Esophagus muscularis mucosa (tissue), 4 donors: ENCODE measurements around the genes CMTM4 and CES3.

DNA sequence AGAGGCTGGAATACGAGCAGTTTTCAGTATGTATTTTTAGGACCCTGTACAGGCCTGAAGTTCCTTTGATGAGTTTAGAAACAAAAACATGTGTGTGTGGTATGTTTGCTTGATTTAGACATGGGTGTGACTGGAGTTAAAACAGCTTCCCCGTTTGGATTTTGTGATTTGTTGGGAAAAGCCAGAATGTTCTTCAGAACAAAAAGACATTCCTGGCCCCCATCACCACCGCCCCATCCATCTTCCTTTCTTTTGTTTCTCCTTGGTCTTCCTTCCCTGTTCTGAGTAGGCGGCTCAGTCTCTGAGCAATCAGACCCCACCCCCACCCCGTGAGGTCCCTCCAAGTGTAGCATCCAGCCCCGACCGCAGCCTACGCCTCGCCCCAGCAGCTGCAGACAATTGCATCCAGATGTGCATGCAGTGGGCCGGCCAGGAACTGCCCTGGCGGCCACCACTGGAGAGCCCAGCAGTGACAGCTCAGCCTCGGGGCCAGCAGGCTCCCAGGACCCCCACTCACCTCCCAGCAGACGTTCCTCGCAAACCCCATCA lies 100.0 kb upstream of the CDH5 start:
- PRO-cap = no peak
- RAMPAGE, long total RNA, 4 experiments = no peak in any of the 4 experiments

- PRO-cap = no peak
- RAMPAGE, long total RNA, 4 experiments = no peak in any of the 4 experiments
Observed at GRCh38 chr16:66503437-66504002, 46.4 kb downstream of the TK2 start.

- PRO-cap = no peak
- RAMPAGE, long total RNA, 4 experiments = no peak in any of the 4 experiments
Observed at GRCh38 chr16:66521575-66522646, 28.0 kb downstream of the TK2 start.

- PRO-cap = no peak
- RAMPAGE, long total RNA, 4 experiments = no peak in any of the 4 experiments
Observed at GRCh38 chr16:66528867-66529610, 20.9 kb downstream of the TK2 start.

DNA sequence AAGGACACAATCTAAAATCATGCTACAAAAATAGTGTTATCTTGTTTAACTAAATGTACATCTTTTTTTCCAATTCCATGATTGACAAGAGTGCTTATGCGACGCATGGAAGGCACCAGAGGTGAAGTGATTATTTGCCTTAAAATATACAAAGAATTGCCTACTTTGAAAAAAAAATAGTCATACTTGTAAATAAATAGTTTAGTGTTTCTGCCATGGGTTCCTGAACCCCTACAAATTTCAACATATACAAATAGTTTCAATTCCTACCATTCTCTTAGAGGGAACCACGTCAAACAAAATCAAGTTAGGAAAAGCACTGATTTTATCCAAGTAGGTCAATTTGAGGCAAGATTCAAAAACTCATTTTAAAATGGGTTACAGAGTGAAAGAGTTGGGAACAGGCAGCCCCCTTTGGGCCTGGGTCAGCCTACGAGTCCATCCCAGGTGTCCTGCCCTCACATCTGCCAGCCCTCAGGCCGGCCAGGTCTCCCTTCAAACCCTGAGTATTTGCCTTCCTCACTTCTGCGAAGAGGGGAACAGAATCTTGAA lies 11.7 kb downstream of the CMTM3 start:
- PRO-cap = no peak
- RAMPAGE, long total RNA, 4 experiments = no peak in any of the 4 experiments

DNA sequence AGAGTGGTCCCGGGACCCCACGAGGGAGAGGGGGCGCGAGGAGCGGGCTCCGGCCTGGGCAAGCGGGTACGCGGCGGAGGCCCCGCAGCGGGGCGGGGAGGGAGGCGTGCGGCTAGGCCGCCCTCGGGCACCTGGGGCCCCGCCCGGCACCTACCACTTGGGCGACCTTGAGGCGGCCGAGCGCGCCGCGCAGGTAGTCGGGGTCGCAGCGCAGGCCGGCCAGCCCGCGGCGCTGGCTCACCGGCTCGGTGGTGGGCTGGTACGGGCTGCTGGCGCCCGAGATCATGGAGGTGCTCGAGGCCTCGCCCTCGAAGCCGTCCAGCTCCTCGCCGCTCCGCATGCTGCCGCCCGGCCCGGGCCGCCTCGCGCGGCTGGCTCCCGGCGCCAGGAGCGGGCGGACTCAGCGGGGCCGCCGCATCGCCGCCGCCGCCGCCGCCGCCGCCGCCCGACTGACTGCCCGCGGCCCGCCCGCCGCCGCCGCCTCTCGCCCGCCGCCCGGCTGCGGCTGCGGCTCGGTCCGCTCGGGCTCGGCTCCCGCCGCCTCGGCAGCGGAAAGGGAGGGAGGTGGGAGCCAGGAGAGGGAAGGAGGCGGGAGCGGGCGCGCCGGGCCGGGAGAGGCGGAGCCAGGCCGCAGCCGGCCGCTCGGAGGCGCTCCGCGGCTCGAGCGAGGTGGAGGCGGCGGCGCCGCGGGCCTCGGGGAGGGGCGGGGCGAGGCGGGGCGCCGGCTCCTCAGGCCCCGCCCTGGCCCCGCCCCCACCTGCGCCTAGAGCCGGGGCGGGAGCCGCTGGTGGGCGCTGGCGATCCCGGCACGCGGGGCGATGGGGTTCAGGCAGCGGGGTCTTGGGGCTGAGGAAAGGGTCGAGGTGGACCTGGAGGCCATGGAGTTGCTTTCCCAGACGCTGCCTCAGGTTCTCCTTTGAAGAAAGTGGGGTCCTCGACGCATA lies at the start of gene CMTM4:
Gene CMTM4 (minus strand): TSS at position 558 of the 944 bp plus-strand sequence.
- PRO-cap = bidirectional peak, plus-strand start at position 766 of the sequence, minus-strand start at position 558 of the sequence
- RAMPAGE, long total RNA, 4 experiments = no peak in any of the 4 experiments

GRCh38 chr16:66829052-66829830 lies 1.5 kb downstream of the NAE1 start:
- PRO-cap = no peak
- RAMPAGE, long total RNA, 4 experiments = no peak in any of the 4 experiments

- PRO-cap = bidirectional peak, plus-strand start at chr16:66900231, minus-strand start at chr16:66900115
- RAMPAGE, long total RNA, 4 experiments = no peak in any of the 4 experiments
Observed at GRCh38 chr16:66899415-66900471, 18.9 kb downstream of the CDH16 start.

- PRO-cap = unidirectional peak, plus-strand start at chr16:66928542
- RAMPAGE, long total RNA, 4 experiments = no peak in any of the 4 experiments
Observed at GRCh38 chr16:66927917-66928693, 2.8 kb upstream of the RRAD start.

DNA sequence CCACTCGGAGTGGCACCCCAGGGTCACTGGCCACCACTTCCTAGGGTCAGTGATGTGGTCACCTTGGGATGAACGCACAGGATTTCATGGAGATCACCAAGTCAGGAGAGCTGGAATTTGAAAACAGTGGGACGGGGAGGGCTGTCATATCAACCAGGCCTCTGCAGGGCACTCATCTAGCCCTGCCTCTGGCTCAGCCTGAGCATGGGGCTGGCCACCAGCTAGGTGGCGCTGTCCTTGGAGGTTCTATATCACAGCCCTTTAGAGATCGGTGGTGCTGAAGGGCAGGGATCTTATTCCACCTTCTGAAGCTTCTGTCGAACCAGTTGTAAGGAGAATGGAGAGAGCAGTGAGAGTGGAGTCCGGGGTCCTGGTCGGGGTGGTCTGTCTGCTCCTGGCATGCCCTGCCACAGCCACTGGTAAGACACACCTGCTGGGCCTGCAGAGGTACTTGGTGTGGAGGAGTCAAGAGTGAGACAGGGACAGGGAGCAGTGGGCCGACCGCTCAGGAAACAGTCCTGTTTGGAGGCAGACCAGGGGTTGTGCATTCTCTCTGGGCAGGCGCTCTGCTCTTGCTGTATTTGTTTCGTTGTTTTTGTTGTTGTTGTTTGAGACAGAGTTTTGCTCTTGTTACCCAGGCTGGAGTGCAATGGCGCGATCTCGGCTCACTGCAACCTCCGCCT lies at the start of gene CES3:
Gene CES3 (plus strand): TSS at position 296 of the 683 bp plus-strand sequence.
- PRO-cap = no peak
- RAMPAGE, long total RNA, 4 experiments = no peak in any of the 4 experiments

DNA sequence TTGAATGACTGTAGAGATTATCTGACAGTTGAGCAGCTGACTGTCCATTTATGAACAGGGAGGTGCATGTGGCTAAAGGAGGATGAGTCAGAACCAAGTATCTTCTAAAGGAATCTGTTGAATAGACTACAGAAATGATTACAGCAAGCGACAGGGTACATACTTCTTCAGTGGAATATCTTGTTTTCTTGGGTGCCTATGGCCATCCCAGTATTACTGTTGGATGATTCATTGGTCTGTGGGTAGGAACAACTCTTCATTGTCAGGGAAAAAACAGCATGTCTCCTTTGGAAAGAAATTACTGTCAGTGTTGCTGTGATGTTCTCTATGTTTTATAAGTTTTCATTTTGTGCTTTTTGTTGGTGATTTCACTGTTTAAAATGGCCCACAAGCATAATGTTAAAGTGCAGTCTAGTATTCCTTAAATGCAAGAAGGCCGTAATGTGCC lies 26.9 kb downstream of the CBFB start:
- PRO-cap = no peak
- RAMPAGE, long total RNA, 4 experiments = no peak in any of the 4 experiments

- PRO-cap = no peak
- RAMPAGE, long total RNA, 4 experiments = no peak in any of the 4 experiments
Observed at GRCh38 chr16:67069081-67069391, 40.1 kb downstream of the CBFB start.

DNA sequence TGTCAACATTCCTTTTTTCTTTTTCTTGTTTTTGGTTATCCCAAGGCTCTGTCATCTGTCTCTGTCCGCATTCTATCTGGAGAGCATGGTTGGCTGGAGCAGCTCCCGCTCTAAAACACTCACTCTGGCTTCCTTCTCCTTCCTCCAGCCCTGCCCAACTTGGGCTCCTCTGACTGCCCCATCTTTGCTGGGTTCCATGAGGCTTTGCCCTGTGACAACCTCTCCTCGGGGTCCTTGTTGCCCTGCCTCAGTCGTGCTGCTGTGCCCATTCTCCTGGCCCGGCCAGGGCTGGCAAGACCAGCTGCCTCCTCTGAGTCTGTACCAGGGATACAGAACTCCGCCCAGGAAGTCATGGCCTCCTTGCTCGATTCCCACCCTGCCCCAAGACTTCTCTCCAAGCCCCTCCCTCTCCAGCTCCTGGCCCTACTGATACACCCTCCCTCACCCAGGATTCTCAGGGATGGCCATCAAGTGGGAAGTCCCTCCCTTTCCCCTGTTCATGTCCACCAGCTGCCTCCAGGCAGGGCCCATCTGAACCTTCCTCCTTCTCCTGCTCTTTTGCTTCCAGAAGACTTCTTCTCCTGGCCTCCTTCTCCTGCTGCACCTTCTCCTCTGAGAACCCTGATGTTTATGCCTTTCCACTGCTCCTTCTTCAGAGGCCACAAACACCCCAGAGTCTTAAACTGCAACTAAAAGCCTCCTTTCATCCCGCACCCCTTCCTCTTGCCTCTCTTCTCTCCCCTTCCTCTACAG lies 11.2 kb upstream of the TMEM208 start:
- PRO-cap = no peak
- RAMPAGE, long total RNA, 4 experiments = no peak in any of the 4 experiments

GRCh38 chr16:67227973-67229100 lies 1.4 kb downstream of the TMEM208 start:
- PRO-cap = no peak
- RAMPAGE, long total RNA, 4 experiments = no peak in any of the 4 experiments

DNA sequence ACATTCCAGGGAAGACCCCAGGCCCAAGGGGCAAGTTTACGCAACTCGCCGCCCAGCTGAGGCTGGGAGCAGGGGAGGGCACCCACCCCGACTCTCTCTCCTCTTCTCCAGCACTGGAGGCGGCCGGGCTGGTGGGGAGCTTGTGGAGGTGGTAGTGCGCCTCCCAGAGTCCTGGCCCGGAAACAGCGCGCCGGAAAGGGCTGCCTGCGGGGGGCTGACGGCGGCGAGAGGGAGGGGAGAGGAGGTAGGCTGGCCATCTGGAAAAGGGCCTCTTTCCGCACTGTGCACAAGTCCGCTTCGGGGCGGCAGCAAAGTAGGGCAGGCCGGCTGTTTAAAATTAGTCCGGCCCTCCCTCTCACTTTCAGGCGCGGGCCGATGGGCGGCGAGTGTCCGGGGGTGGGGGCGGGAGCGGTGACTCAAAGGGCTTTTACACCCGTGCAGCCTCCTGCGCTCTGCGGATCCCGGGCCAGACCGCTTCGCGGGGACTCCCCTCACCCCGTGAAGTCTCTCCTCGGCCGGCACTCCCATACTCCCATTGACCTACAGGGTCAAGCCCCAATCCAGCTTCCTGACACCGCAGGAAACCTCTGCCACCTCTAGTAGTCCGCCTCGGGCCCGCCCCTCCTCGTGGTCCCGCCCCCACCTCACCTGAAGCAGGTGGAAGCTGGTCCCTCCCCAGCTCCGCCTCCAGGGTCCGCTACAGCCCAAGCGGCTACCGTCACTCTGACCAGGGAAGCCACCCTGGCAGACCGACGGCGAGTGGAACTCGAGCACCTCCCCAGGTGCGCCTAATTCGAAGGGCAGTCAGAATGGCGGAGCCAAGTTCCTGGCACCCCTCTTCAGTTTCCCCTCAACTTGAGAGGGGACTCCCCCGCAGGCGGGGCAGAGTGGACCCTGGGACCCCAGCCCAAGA lies 843 bp downstream of the FHOD1 start:
- PRO-cap = bidirectional peak, plus-strand start at position 283 of the sequence, minus-strand start at position 115 of the sequence; bidirectional peak, plus-strand start at position 721 of the sequence, minus-strand start at position 528 of the sequence
- RAMPAGE, long total RNA, 4 experiments = no peak in any of the 4 experiments

GRCh38 chr16:67363238-67364115 lies 29.8 kb downstream of the TPPP3 start:
- PRO-cap = no peak
- RAMPAGE, long total RNA, 4 experiments = no peak in any of the 4 experiments

- PRO-cap = unidirectional peak, plus-strand start at chr16:67456686
- RAMPAGE, long total RNA, 4 experiments = no peak in any of the 4 experiments
Observed at GRCh38 chr16:67456307-67457229, 24.4 kb downstream of the ATP6V0D1 start.

DNA sequence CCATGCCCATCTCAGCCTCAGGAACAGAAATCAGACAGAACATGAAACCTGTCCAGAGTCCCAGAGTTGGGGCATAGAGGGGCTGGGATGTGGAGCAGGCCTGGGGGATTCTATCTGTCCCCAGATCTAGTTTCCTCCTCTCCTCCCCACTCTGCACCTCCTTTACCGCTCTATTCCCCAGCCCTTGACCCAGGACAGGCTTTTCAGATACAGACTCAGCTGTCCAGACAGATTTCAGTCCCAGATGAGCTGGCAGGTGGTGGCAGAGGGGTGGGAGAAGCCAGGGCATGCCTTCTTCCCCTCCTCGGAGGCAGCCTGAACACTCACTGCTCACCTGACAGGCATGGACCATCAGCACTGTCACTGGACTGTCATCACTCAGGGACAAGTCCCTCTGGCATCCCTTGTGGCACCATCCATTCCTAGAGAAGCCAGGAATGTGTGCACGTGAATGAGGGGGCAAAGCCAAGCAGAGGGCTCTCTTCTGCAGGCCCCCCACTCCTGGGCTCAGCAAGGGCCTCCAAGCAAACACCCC lies 23.7 kb downstream of the ATP6V0D1 start:
- PRO-cap = no peak
- RAMPAGE, long total RNA, 4 experiments = no peak in any of the 4 experiments

DNA sequence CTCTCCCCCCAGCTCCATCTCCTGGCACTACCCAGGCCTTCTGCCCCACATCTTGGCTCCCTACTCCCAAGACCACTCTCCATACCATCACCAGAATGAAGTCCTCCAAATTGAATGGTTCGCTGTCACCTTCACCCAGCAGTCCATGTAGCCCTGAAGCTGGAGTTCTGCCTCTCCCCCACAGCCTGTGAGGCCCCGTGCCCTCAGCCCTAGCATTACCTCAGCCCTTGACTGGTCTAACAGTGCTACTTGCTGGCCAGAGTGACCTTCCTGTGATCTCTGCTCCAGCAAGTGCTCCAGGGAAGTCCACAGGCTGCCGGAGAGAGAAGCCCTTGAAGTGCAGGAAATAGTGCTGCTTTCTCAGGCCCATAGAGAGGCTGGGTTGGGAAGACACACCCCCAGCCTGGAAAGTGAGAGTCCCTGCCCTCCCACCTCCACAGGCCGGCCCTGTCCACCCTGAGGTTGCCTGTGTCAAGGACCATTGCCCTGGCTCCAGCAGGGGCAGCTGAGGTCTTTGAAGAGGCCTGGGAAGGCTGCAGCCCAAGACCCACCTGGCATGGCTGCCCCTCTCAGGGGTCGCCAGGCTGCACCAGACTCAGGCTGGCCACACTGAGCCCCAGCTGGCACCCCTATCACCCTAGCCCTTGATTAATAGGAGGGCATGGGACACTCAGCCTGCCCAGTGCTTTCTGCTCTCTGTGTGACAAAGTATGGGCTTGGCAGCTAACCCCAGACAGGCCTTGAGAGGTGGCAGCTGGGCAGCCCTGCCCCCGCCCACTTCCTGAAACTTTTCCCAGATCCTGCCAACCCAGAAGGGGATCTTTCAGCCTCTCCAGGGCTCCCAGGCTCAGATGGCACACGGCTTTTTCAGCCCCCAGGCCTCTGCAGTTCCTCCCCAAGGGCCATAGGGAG lies 21.8 kb downstream of the ATP6V0D1 start:
- PRO-cap = bidirectional peak, plus-strand start at position 811 of the sequence, minus-strand start at position 705 of the sequence
- RAMPAGE, long total RNA, 4 experiments = no peak in any of the 4 experiments

DNA sequence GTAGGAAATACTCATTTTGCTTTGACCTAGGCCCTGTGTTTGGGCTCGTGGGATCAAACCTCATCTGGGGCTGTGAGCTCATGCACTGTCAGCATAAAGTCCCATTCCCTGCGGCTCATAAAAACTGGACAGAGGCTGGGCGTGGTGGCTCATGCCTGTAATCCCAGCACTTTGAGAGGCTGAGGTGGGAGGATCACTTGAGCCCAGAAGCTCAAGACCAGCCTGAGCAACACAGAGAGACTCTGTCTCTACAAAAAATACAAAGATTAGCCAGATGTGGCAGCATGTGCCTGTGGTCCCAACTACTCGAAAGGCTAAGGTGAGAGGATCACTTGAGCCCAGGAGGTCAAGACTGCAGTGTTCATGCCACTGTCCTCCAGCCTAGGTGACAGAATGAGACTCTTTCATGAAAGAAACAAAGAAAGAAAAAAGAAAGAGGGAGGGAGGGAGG lies 17.8 kb downstream of the ATP6V0D1 start:
- PRO-cap = no peak
- RAMPAGE, long total RNA, 4 experiments = no peak in any of the 4 experiments